BJ (cell line): ENCODE measurements around a stretch of chr12.

GRCh38 chr12:24901836-24902463 is 47.0 kb downstream of the BCAT1 start:
- CAGE, long polyA plus RNA: no peak
- RRBS: 47% methylated on average over 7 of the region's 31 CpGs

DNA sequence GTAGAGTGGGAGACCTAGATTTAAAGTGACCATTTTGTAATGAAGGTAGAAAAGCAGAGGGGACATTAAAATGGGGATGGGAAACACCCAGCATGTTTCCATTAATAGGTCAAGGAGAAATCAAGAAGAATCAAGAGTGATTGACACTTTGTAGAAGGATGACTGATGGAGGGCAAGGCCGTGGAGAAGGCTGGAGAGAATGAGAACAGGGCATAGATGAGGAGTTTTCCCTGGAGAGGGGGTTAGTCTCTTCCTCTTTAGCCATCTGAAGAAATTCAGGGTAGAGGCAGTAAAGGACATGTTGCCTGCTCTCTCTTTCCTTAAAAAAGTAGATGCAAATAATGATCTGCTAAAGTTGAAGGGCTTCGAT is 71.9 kb upstream of the KRAS start:
- CAGE, long polyA plus RNA: no peak
- RRBS: no CpG with 5 or more reads among the region's 2 CpGs

DNA sequence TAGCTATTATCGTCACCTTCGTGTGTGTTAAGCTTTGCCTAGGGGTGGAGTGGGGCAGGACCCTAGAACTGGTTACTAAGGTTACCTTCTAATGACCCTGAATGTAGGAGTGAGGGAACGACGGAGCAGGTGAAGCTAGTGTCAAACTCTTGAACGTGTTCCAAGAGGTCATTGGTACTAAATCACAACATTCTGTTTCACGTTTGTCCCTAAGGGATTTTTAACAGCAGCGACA is 134.0 kb upstream of the KRAS start:
- CAGE, long polyA plus RNA: no peak
- RRBS: no CpG with 5 or more reads among the region's 7 CpGs

DNA sequence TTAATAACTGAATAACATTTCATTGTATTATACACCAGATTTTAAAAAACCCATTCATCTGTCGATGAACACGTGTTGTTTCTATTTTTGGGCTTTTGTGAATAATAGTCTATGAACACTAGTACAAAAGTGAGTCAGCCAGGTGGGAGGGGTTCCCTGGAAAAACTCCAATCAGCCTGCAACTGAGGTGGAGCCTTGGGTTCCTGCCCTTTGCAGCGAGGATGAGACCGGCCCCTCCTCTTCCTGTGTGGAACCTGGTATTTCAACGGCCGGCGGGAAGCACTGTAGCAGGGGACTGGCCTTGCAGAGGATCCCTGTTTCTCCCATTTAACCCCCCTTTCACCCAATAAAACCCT is 56.1 kb downstream of the LMNTD1 start:
- CAGE, long polyA plus RNA: no peak
- RRBS: no CpG with 5 or more reads among the region's 7 CpGs

GRCh38 chr12:25757389-25757754 is 201.1 kb upstream of the RASSF8 start:
- CAGE, long polyA plus RNA: no peak
- RRBS: no CpG with 5 or more reads among the region's 2 CpGs

- CAGE, long polyA plus RNA: no peak
- RRBS: no CpG with 5 or more reads among the region's 4 CpGs
Measured at GRCh38 chr12:25975191-25975969, 16.9 kb downstream of the RASSF8 start.

- CAGE, long polyA plus RNA: no peak
- RRBS: no CpG with 5 or more reads among the region's 6 CpGs
Measured at GRCh38 chr12:26009270-26010365, 51.1 kb downstream of the RASSF8 start.

DNA sequence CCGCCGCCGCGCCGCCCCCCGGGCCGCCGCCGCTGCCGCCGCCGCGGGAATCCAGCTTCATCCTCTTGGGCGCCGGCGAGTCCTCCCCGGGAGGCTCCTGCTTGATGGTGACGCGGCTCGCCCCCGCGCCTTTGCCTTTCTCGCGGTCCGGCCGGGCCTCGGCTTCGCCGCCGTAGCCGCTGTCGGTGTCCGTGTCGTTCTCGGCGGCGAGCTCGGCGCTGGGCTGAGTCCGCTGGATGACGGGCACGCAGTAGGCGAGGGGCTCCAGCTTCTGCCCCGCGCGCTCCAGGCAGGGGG is 2.3 kb downstream of the BHLHE41 start:
- CAGE, long polyA plus RNA: no peak
- RRBS: under 1% methylated on average over 19 of the region's 46 CpGs

DNA sequence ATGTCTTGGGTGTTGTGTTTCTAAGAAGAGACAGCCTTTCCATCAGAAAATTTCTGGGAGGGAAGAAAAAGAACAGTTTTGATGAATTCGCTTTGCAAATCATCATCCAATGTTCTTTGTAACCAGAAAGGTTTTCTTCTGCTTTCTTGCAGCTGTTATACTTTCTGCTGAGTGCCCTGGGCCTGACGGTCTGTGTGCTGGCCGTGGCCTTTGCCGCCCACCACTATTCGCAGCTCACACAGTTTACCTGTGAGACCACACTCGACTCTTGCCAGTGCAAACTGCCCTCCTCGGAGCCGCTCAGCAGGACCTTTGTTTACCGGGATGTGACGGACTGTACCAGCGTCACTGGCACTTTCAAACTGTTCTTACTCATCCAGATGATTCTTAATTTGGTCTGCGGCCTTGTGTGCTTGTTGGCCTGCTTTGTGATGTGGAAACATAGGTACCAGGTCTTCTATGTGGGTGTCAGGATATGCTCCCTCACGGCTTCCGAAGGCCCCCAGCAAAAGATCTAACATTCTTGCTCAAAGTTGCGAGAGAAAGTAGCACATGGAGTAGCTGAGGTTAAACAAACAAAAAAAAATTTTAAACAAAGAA is 35.3 kb downstream of the SSPN start:
- CAGE, long polyA plus RNA: no peak
- RRBS: no CpG with 5 or more reads among the region's 15 CpGs

DNA sequence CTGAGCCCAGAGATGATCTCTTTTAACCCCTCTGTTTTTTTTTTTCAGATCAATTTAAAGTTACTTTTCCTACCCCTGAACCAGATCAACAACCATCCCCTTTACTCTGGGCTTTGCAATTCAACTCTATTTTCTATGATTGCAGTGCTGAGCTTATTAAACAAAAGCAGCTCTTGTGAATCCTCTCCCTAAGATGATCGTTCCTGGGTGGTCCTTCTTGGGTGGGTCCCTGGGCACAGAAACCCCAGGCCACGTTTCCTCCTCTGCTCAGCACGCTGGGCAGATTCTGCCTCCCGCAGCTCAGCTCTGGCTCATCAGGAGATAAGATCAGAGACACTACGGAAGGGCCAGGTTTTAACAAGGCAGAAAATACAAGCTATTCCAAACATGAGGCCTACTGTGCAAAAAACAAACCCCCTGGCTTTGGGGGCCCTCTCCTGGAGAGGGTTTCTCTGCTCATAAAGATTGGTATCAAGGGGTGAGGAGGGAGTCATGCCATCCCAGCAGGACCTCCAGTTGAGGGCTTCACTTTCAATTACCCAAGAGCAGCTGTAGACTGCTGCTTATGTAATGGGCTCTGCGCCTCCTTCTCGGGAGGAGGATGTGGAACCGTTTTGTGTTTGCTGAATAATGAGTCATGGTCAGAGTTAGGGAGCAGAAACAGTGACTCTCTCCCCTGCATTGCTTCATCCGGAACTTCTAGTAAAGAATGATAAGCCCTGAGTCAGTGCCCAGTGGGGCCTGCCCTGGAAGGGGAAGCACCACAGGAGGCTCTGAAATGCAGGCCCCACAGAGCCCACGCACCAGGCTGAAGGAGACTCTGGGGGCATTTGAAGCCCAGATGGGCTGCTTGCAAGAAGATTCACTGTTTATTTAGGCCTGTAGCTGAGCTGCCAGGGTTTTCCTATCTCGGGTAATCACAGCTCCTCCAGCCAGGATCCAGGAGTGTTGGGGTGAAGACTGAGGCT is 79.1 kb downstream of the SSPN start:
- CAGE, long polyA plus RNA: no peak
- RRBS: no CpG with 5 or more reads among the region's 11 CpGs

DNA sequence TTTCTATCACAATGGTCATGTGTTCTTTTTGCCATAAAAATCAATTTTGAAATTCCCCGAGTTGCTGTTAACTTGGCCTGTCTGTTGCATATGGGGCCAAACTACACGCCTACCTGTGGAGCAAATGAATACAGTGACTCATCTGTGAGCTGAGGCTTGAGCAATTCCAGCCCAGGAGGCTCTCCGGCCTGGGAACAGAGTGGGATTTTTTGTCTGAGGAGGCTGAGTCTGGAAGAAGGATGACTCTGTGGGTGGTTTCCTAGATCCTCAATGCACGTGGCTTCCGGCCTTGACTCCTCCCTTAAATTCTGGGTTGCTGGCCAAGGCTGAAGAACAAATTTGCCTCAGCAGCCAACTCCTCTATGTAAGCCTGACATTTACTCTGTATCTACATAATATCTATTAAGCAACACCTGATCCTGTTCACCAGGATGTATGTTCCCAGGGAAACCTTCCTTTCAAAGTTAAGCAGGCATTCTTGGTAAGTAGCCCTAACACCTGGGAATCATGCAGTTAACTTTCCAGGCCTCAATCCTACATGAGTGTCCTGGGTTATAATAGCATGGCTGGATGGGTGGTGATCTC is 124.2 kb downstream of the SSPN start:
- CAGE, long polyA plus RNA: no peak
- RRBS: 2% methylated on average over 3 of the region's 5 CpGs

GRCh38 chr12:26523337-26524269 is 309.4 kb downstream of the ITPR2 start:
- CAGE, long polyA plus RNA: no peak
- RRBS: no CpG with 5 or more reads among the region's 12 CpGs

DNA sequence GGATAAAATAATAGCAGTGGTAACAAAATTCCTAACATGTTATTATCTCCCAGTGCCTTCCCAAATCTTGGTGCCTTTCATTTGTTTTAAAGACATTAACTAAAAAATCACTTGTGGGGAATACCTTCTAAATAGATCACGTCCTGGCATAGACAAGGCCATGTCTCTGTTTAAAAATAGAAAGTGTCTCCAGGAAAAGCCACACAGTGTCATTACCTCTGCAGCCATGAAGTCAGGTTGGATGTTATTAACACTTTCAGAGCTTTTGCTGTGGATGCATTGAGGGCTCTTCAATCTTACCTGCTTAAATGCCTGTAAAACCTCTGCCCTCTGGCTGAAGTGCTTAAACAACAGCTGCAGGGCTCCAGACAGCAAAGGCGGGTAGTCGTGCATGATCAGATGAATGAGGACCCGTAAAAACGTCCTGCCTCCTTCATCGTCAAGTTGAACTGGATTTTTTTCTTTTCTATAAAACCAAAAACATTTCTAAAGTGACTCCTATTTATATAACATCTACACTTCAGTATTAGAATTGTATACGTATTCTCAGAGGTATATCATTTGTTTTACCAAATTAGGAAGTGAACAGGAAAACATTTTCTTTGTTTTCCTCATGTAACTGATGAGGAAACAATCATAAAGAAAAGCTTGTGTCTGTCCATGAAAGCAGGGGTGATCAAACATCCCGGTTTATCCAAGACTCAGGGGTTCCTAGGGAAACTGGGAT is 210.9 kb downstream of the ITPR2 start:
- CAGE, long polyA plus RNA: no peak
- RRBS: no CpG with 5 or more reads among the region's 8 CpGs

DNA sequence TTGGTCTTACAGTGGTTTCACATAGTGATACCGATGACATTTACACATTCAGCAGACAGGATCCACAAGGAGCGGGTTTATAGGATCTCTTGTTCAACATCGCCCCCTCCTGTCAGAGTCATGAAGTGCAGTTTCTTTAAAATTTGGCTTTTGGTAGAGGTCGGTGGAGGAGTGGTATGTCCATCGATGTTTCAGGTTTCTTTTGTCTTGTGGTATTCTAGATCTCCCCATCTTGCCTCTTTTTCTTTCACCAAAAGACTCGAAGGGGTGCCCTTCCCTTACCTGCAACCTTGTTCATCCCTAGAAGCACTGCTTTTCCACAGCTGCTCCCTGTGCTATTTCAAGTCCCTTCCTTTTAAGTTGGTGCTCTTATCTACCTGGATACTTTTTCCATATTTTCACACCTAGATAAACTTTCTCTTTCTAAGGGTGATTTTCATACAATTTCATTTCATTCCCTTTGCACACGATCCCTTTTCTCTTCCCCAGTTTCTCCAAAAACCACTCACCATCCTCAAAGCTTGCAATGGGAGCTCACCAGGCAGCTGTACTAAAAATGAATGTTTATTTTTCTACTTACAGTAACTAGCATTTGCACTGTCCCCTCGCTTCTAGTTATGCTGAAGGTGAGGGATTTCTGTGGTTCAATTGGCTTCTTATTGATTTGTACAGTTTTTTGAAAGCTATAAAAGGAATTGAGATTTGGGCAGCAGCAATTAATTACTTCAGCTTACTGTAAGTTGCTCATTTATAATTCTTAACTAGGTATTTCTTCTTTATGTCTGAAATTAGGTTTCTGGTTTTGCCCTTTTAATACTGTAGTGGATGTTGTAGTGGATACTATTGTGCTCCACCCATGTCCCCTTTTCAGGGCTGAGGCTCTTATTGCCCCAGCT is 181.1 kb downstream of the ITPR2 start:
- CAGE, long polyA plus RNA: no peak
- RRBS: no CpG with 5 or more reads among the region's 8 CpGs

- CAGE, long polyA plus RNA: no peak
- RRBS: no CpG with 5 or more reads among the region's 3 CpGs
Measured at GRCh38 chr12:26705056-26705641, 127.8 kb downstream of the ITPR2 start.

GRCh38 chr12:26727831-26728585 is 105.0 kb downstream of the ITPR2 start:
- CAGE, long polyA plus RNA: no peak
- RRBS: no CpG with 5 or more reads among the region's 11 CpGs

GRCh38 chr12:26810171-26810876 is 22.7 kb downstream of the ITPR2 start:
- CAGE, long polyA plus RNA: no peak
- RRBS: no CpG with 5 or more reads among the region's 4 CpGs

DNA sequence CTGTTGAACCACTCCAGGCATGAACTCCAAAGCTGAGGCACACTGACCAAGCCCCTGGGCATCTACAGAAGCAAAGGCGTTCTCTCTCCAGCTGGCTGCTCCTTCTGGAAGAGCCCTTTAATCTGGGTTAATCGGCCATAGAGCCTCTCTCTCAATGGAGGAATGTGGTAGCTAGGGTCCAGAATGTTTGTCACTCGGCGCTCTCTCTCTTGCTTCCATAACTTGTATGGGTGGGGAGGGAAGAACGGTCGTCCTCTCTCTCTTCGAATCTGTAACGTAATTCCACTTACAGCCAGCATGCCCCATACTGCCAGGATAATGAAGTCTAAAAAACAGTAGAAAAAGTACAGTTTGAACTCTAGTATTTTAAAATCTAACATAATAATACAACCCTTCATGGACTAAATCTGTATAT is 35.6 kb downstream of the FGFR1OP2 start:
- CAGE, long polyA plus RNA: no peak
- RRBS: no CpG with 5 or more reads among the region's 8 CpGs

DNA sequence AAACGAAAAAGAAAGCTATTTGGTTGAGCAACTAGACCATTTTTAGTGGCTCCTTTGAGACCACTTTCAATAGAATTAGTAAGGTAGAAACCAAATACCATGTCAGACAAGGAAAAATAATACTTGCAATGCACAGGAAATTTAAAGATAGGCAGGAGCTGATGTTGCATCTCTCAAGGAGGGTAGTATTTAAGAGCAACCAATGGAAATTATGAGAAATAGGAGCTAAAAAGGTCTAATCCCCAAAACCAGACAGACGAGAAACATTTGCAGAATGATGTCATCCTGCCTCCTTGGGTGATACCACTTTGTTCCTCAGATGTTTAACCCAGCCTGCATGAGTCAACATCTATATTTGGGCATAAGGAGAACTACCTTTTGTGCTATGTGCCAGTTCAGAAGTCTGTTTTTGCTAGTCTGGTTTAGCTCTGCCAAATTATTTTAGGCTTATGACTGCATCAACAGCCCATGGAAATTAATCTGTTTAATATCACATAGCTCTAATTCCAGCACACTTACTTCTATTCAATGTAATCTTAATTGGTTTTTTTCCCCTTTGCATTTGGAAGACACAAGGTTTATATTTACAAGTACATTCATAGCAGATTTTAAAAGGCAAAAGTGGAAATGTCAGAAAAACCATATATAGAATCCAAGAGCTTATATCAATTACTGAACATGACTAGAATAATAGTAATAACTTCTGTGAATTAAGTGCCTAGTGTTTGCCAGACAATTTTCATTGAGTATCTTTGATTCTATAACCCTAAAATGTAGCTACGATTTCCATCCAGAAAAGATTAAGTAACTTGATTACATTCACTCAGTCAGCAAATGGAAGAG is 64.2 kb upstream of the STK38L start:
- CAGE, long polyA plus RNA: no peak
- RRBS: no CpG with 5 or more reads among the region's 3 CpGs

GRCh38 chr12:27213311-27213756 is 30.8 kb upstream of the STK38L start:
- CAGE, long polyA plus RNA: no peak
- RRBS: no CpG with 5 or more reads among the region's 2 CpGs